Sciatic nerve (tissue), 1 donor: Measurements from ENCODE around the gene PIGL.

DNA sequence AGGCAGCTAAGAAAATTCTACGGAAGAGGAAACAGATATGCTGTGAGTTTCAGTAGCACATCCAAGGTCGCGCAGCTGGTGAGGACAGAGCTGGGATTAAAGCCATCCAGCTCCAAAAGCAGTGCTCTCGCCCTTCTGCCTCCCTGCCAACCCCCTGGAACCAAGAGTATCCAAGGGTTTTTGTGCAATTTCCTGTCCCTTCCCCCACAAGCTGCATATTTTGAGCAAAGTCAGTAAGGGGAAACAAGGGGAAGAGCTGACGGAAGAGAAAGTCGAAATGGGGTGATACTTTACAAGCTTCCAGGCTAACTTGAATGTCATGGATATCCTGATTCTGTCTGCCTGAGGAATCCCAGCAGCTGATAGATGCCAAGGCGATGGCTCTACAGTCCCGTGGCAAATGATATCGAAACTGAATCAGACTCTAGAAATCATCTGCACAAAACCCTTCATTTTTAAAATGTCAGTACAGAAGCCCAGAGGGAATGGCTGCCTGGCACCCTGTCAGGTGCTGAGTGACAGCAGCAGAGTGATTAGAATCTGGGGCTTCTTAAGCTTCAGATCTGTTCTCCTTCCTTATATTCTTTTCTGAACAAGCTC lies 42.8 kb upstream of the TEKT3 start:
- PRO-cap = bidirectional peak, plus-strand start at position 246 of the sequence, minus-strand start at position 155 of the sequence

DNA sequence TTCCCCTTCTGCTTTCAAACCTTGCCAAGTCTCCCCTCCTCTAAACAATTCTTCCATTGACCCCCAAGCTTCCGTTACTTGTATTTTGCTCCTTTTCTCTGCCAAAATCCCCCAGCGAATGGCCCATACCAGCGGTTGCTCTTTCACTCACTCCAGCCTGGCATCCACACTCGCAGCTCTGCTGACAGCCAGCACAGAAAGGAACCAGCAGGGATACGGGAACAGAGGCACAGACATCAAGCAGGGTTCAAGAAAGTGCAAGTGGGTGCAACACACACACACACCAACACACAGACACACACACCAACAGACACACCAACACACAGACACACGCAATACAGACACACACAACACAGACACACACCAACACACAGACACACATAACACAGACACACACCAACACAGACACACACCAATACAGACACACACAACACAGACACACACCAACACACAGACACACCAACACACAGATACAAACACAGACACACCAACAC lies 2.7 kb downstream of the CDRT4 start:
- PRO-cap = no peak

DNA sequence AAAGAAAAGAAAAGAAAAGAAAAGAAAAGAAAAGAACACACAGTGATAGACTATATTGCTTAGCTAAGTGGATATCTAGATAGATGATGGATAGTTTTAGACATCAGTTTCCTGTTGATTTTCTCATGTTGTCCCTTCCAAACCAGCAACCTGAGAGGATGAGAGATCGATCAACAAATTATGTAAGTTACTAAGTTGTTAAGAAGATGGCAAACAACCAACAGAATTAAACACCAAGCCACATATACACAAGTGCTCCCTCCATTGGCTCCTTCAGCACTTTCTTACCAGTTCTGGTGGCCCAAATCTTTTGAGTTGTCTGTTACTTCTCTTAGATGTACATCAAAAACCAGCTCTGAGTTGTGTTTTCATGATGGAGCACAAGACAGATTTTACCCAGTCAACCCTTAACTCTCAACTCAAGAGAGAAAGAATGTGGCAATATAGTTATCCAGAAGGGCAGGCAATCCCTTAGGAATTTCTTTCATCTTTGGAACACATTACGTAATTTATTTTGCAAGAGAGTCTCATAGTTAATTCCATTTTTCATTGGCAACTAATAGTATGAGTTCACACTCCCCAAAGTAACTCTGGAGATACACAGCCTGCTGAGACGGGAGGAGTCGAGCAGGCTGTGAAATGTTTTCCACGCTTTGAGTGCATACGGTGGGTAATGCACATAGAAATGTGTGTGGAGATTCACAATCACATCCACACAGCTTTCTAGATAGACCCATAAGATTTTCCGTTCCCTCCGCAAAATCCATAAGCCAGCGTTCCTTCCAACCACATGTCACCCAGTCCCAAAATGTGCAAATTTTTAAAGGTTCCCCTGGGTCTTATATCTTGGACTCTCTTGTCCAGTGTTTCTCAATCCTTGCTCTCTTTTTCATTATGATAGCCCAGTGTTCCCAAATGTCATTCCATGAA lies 8.2 kb upstream of the CDRT4 start:
- PRO-cap = no peak

DNA sequence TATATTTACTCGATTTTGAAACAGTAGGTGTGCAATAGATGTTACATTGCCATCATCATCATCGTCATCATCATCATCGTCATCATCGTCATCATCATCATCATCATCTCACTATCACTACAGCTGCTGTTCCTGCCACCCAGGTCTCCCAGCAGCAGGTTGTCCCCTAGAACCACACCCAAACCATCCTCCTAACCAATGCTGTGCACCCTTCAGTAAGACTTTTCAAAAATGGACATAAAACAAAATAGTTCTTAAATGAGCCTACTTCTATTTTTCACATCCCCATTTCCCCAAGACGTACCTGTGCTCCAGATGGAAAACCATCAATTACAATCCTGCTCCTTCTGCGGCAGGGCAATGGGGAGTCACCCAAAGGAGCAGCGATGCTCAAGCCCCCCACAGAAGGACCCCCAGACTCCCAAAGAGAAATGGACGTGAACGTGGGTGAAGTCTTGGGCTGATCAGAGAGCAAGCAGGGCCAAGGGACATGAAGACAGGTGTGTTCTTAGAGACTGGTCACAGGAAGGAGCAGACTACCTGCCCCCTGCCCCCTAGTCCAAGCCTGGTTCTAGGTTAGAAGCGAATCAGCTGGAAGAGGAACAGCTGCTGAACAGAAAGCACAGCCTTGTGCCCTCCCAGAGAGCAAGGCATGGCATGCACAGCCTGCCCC lies 25.0 kb upstream of the CDRT4 start:
- PRO-cap = no peak

DNA sequence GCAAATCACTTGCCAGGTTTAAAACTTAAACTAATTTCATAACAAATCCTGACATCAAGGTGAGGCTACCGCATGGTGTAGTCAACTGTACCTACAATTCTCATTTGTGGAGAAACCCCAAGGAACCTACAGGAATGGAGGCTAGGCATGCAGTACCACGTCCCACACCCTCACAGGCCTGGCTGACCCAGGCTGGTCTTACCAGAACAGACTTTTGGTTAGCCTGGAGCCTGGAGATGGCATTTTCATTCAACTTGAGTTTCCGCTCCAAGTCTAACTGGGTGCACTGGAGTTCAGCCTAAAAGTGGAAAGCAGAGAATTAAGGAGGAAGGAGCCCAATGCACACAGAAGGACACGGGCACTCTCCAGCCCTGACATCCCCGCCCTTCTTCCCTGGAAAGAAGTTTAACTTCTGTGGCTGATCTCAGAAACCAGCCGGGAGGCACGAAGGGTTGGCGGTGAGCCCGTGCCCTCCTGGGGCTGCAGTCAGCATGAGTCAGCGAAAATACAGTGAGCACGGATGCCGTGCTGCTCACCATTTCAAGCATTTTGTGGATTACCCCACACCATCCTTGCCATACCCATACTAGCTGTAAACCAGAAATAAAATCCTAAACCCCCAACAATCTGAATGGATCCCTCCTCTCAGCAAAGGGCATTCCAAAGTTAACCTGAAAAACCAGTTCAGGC lies 23.2 kb upstream of the FBXW10B start:
- PRO-cap = no peak

- PRO-cap = bidirectional peak, plus-strand start at chr17:15651062, minus-strand start at chr17:15650924
Observed at GRCh38 chr17:15650625-15651205, 31.2 kb upstream of the FBXW10B start.

DNA sequence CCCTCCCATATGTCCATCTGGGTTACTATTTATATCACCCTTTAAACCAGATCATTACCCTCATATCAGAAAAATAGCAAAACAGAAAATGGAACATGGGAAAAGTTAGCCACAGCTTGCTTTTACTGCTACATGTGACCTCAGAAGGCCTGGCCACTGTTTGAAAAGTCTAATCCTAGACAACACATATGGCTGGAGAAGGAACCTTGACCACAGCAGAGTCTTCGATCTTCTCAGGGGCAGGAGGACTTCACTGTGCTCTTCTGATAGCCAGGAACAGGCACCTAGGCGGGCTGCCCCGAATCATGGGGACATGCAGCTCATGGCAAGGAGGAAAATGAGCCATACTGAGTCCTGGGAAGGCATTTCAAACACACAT lies 31.2 kb upstream of the ADORA2B start:
- PRO-cap = no peak

DNA sequence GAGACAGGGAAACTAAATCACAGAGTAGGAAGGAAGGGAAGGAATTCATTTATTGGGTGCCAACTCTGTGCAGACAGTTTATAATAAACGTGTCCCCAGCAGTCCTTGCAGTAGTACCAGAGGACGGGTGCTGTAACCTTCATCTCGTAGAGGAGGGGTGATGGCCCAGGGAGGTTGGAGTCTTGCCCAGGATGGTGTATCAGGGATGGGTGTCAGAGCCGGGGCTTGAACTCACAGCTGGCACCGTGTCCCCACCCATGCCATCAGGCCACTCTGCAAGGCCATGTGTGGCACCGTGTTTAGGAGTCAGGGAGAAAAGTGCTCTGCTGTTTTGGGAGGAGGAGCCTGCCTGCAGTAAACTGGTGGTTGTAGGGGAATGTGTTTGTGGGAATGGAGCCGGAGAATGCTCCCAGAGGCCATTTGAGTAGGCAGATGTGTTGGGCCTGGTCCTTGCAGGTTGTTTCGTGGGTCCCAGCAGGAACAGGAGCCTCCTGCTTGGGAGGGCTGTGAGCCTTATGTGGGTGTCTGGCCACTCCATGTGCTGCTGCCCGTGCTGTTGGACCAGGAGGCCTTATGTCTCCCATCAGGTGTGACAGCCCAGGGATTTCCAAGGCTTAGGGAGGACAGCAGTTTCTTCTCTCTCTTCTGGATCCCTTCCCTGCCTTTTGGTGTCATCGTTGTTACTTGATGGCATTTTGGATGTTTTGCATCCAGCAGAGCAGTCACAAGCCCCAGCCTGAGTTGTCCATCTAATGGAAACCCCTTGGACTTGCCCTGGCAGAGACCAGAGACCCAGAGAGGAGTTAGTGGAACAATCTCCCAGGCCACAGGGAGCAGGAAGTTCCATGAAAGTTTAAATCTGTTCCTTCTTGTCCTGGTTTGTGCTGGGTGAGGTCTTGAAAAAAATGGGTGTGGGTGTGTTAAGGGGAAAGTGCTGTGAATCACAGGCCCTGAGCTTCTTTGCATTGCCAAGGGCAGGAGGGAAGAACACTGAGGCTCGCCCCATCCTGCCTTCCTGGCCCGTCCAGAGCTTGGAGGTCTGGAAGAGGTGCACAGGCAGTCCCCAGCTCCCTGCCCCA lies 2.0 kb downstream of the ADORA2B start:
- PRO-cap = no peak

- PRO-cap = no peak
Observed at GRCh38 chr17:15948142-15948759, 3.3 kb downstream of the ADORA2B start.

GRCh38 chr17:16006048-16006636 lies 6.5 kb downstream of the TTC19 start:
- PRO-cap = no peak

DNA sequence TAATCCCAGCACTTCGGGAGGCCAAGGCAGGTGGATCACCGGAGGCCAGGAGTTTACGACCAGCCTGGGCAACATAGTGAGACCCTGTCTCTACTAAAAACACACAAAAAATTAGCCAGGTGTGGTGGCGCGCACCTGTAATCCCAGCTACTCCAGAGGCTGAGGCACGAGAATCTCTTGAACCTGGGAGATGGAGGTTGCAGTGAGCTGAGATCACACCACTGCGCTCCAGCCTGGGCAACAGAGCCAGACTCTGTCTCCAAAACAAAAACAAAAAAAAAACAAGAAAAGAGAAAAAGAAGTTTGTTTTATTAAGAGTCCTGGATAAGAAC lies 64.7 kb downstream of the TTC19 start:
- PRO-cap = no peak

DNA sequence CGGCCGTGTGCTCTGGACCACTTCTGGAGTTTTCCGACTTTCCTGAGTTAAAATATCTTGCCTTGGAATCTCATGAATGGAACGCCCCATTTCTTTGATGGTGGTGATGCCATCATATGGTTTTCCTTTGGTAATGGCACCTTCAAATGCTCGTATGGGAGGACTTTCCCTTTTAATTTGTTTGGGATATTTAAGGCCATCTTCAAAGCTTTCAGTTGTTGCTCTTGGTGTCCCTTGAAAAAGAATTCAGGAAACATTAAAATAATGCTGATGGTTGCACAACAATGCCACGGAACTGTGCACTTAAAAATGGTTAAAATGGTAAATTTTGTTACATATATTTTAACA lies 71.8 kb downstream of the TTC19 start:
- PRO-cap = no peak

GRCh38 chr17:16072026-16072346 lies 72.4 kb downstream of the TTC19 start:
- PRO-cap = no peak

- PRO-cap = no peak
Observed at GRCh38 chr17:16101013-16101947, 101.7 kb downstream of the TTC19 start.

DNA sequence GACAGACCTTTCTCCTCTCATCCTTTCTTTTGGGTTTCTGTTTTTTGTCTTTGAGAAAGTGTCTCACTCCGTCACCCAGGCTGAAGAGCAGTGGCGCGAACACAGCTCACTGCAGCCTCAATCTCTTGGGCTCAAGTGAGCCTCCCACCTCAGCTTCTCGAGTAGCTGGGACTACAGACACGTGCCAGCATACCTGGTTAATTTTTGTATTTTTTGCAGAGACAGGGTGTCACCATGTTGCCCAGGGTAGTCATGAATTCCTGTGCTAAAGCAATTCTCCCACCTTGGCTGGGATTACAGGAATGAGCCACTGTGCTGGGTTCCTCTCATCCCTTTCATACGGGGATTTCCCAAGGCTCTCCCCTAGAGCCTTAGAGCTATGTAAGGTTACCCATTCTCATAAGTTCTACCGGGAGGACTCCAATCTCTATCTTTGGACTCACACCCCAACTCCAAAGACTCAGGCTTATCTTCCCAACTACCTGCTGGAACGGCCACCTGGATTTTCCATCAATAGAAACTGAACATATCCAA lies 92.7 kb downstream of the NCOR1 start:
- PRO-cap = no peak

- PRO-cap = no peak
Observed at GRCh38 chr17:16137127-16137570, 78.2 kb downstream of the NCOR1 start.

DNA sequence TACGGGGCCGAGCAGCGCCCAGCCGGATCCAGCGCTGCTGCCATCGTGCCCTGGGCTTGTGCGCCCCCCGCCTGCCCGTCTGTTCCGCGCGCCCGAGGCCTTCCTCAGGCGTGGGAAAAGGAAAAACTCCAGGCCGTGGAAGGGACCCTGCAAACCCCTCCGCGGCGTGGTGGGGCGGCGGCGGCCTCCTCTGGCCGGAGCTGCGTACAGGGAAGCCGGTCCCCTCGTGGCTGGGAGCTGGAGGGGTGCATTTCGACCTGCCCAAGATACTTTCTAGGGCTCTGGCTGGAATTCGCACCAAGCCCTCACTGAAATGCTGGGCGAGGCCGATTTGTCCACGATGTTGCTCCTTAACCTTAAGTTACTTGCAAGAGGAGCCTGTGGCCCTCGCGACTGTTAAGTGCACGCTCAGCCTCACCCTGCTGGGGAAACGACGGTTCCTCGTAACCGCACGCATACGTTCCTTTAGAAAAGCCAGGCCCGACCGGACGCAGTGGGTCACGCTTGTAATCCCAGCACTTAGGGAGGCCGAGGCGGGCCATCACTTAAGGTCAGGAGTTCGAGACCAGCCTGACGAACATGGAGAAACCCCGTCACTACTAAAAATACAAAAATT lies 511 bp upstream of the NCOR1 start:
- PRO-cap = bidirectional peak, plus-strand start at position 468 of the sequence, minus-strand start at position 314 of the sequence

DNA sequence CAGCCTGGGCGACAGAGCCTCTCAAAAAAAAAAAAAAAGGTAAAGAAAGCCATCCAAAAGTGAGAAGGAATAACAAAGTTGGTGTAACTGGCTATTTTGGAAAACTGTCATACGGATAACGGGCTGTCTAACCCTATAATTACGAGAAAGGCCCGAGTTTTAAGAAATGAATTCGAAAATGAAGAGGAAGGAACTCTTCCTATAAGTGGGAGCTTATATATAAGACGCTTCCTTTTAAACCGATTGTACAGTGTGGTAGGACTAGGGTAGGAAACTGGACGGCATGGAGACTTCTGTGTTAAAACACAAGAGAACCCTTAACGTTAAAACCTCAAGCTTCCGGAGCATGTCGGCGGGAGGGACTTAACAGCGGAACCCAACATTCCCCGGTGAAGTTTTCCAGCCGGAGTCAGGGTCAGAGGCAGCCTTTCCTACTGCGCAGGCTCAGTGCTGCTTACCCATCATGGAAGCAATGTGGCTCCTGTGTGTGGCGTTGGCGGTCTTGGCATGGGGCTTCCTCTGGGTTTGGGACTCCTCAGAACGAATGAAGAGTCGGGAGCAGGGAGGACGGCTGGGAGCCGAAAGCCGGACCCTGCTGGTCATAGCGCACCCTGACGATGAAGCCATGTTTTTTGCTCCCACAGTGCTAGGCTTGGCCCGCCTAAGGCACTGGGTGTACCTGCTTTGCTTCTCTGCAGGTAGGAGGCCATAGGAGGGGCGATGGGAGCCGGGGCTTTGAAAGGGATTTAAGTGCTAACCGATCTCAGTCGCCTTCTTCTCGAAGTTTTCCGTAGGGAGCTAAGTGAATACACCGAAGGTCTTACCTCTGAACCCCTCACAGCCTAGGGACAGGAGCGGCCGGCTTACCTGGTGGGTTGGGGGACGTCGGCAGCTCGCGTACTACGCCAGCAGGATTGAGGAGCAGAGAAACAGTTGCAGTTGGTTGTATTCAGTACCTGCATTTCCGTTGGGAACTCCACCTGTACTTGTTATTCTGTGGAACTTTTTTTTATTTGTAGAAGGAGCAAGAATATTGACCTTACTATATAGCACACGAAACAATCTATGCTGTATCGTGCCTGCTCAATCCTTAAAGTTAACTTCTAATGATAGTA lies at the start of gene PIGL:
PIGL (plus strand) TSS at position 447 of the 1,115 bp plus-strand sequence.
- PRO-cap = bidirectional peak, plus-strand start at position 472 of the sequence, minus-strand start at position 365 of the sequence

- PRO-cap = no peak
Observed at GRCh38 chr17:16243785-16244131, 26.7 kb downstream of the PIGL start.

DNA sequence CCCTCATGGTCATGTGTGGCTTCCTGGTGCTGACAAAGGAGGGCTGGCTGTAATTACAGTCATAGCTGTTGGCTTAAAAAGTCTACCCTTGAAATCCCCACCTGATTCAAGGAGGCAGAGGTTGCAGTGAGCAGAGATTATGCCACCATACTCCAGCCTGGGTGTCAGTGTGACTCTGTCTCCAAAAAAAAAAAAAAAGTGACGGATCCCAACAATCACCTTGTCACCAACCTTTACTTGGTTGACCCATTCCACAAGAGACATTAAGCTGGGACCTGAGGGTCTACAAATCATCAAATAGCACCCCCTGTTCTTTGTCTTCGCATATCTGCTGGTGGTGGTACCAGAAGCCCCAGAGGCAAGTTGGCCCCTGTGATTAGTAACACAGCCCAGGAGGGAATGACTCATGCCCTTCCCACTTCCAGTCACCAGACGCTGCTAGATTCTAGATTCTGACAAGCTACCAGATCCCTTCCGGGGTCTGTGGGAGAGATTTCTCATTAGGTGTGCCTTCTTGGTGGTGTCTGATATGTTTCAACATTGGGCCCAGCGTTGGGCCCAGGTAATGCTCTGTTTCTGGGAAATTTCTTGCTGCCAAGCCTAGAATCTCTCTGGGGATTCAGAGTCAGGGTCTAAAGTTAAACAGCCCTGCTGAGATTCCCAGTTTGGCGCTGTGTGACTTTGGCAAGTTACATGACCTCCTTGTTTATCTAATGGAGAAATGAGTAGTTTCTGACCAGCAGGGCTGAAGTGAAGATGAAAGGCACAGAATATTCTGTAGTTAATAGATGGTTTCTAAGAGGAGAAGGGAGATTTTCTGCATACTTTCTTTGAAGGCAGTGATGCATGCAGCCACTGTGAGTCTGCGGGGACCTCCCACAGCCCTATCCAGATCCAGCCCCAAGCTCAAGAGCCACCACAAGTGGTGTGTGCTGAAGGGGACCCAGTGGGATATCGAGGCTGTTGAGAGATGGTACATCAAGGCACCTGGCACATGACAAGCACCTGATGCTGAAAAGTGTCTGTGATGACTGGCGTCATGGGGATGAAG lies 3.8 kb downstream of the TRPV2 start:
- PRO-cap = no peak